Airway epithelial cell (primary cell): ENCODE results near the genes LPAR3 and SH3GLB1.

- RAMPAGE, long total RNA = no peak
Measured at GRCh38 chr1:84892340-84893466, at the start of gene LPAR3. Gene LPAR3 (minus strand): TSS chr1:84893206.

GRCh38 chr1:85283448-85284008 lies 7.1 kb upstream of the BCL10 start:
- RAMPAGE, long total RNA = no peak

GRCh38 chr1:85440065-85440361 lies 24.9 kb downstream of the DDAH1 start:
- RAMPAGE, long total RNA = no peak

DNA sequence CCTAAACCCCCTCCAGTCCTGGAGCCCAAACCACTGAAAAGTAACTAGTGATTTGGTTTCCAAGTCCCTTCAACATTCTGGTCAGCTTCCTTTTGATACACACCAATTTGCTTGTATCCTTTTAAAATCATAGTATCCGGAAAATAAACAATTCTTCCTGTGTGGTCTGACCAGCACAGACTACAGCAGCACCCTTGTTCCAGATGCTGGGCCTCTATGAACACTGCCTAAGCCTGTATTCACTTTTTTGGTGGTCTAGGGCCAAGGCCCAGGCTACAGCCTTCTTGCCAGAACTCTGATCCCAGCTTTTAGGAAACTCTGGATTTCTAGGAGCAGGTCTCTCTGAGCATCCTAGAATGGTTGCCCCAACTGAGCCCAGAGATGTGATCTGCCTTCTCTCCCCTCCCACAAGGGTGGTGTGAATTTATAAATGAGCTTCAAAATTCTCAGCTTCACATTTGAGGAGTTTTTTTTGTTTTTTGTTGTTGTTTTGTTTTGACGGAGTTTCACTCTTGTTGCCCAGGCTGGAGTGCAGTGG lies 883 bp upstream of the DDAH1 start:
- RAMPAGE, long total RNA = no peak

DNA sequence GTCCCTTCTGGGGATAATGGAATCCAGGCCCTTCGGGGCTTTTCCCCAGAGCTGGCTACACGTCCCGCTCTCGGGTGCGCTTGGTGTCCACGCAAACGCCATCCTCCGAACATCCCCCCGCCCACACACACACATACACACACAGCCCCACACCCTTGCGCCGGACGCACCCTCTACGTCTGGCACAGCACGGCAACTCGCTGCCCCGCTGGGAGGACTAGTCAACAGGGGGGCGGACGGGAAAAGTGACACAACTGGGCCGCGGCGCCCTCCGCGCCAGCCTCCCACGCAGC lies 4.1 kb upstream of the CCN1 start:
- RAMPAGE, long total RNA = no peak

DNA sequence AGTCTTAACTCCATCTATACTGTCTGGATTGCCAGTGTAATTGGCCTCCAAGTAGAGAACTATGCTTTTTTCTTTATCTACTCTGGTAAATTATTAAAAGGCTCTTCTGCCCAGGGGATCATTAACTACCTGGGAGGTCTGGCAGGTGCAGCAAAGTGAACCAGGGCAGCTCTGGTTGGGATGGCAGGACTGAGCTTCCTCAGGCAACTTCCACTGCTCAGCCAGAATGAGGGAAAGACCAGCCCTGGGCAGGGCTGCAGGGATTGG lies 24.9 kb downstream of the CCN1 start:
- RAMPAGE, long total RNA = no peak

- RAMPAGE, long total RNA = no peak
Measured at GRCh38 chr1:86502076-86502611, 33.4 kb downstream of the CLCA1 start.

DNA sequence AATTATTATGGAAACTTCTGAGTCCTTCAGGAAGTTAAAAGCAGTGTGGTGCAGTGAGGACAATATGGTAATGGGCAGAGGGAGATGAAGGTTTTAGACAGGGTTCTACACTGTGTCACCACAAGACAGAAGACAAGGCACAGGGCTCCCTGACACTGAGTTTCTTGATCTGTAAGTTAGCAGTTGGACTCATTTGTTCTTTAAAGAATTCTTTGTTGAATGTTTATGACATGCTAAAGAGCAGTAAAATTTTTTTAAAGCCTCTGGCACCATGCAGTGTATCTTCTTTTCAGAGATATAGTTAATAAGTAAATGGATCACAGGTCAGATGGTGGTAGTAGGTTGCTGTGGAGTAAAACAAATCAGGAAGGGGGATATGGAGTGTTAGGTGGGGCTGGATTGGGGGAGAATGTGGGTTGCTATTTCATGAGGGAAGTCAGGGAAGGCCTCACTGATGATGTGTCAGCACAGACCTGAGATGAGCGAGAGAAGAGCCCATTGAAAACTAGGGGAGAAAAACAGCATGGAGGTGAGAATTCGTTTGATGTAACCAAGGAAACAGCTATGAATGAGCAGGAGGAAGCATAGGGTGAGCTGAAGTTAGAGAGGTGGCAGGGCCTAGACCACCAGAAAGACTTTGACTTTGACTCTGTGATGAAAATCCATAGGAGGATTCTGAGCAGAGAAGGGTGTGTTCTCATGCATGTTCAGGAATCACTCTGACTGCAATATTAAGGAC lies 2.1 kb downstream of the CLCA4 start:
- RAMPAGE, long total RNA = no peak

DNA sequence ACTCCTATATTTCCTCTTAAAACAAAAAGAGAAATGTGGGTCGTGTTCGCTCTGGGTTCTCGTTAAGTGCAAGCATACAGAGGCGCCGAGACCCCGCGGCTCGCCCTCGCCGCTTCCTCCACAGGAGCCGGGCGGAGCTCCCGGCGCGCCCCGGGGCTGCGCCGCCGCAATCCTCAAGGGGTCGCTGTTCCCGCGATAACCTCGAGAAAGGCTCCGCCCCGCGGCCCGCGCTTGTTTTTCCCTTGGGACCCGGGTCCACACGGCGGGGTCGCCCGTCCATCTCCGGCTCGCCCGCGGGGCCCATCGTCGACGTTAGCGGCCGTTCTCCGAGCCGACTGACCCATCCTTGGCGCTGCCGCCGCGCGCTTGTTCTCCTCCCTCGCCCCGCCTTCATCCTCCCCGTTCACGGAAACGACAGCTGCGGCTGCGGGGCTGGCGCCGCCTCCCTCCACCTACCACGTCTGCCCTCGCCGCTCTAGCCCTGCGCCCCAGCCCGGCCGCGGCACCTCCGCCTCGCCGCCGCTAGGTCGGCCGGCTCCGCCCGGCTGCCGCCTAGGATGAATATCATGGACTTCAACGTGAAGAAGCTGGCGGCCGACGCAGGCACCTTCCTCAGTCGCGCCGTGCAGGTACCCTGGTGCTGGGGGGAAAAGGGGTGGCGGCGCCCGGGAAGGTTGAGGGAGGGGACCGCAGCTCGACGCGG lies at the start of gene SH3GLB1:
TSS of gene SH3GLB1 (plus strand) at position 234 of the 703 bp plus-strand sequence.
- RAMPAGE, long total RNA = start-site peak on the plus strand centred at position 527 of the sequence, 86 bp wide, 1,028 and 657 reads in 2 replicates

- RAMPAGE, long total RNA = no peak
Measured at GRCh38 chr1:86714063-86714453, 9.7 kb downstream of the SH3GLB1 start.

DNA sequence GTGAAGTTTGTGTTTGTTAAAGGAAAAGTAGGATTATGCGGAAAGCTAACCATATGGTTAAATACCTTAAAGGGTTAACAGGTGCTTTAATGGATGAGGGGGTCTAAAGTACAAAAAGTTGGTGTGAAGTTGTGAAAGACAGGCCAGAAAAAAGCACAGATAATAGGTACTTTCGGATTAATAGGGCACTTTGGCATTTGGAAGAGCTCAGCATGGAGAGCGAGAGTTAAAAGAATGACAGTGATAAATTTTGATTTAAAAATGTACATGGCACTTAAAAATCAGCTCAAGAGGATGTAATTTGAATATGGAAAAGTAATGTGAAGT lies 1.5 kb downstream of the HS2ST1 start:
- RAMPAGE, long total RNA = no peak

- RAMPAGE, long total RNA = no peak
Measured at GRCh38 chr1:87131673-87132667, 196.7 kb upstream of the LMO4 start.

DNA sequence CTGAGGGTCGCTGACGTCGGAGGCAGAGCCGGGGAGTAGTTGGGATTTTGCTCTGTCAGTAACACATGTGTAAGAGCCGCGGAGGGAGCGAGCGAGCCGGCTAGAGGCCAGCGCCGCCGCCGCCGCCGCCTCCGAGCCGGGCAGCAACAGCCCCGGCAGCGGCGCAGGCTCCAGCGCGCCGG lies 370 bp upstream of the LMO4 start:
- RAMPAGE, long total RNA = no peak

DNA sequence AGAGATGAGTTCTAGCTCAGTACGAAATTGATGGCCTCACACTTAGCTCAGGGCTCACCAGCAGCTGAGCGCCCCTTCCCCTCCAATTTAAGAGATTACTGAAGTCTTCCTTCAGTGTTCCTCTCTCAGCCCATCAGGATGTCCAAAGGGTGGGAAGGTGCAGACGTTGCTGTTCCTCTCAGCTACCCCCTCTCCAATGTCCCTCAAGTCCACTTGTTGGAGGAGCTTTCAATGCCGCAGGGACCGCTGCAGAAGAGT lies 5.5 kb downstream of the LMO4 start:
- RAMPAGE, long total RNA = no peak

- RAMPAGE, long total RNA = no peak
Measured at GRCh38 chr1:88768652-88769416, 84.8 kb downstream of the PKN2 start.

- RAMPAGE, long total RNA = no peak
Measured at GRCh38 chr1:89023072-89023574, 457 bp upstream of the GBP3 start.

- RAMPAGE, long total RNA = no peak
Measured at GRCh38 chr1:89124812-89125403, 1.0 kb downstream of the GBP2 start.

GRCh38 chr1:89259512-89260165 lies 13.0 kb downstream of the GBP5 start:
- RAMPAGE, long total RNA = no peak

- RAMPAGE, long total RNA = no peak
Measured at GRCh38 chr1:89262017-89263039, 10.3 kb downstream of the GBP5 start.

GRCh38 chr1:89545211-89546083 lies 20.8 kb downstream of the LRRC8B start:
- RAMPAGE, long total RNA = no peak